Mononuclear cell (primary cell): Measurements from ENCODE around the genes RBMY1F and DAZ3.

- RRBS = no CpG with 5 or more reads among the region's 4 CpGs
Measured at GRCh38 chrY:4036167-4036617, 457.3 kb downstream of the TGIF2LY start.

DNA sequence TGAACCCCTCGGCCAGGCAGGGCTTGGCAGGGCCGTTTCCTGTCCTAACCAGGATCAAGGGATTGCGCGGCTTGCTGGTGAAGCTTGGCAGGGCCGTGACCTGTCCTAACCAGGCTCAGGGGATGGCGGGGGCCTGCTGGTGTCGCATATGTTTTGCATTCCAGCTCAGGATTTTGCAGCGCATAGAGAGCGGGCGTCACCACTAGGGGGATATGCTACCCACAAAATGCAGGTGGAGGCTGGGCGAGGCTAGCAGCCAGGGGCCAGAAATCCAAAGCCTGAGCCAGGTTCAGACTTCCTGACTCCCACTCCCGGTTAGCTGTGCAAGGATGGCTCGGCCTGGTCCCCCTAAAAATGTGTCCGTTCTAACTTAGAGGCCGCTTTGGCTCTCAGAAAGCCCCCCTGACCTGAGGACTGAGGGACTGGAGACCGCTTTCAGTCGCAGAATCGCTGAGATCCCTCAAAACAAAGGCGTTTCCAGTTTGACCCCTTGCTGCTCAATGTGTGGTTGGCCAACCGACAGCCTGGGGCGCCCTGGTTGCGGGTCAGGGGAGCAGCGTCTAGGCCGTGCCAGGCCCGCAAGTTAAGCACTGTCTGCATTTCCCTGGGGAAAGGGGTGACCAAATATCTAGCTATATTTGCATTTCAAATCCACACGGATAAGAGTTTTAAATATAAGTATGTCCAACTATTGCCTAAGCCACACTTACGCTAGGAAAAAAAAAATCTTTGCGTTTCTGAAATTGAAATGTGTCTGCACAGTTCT lies 361.1 kb upstream of the AMELY start:
- RRBS = no CpG with 5 or more reads among the region's 28 CpGs

DNA sequence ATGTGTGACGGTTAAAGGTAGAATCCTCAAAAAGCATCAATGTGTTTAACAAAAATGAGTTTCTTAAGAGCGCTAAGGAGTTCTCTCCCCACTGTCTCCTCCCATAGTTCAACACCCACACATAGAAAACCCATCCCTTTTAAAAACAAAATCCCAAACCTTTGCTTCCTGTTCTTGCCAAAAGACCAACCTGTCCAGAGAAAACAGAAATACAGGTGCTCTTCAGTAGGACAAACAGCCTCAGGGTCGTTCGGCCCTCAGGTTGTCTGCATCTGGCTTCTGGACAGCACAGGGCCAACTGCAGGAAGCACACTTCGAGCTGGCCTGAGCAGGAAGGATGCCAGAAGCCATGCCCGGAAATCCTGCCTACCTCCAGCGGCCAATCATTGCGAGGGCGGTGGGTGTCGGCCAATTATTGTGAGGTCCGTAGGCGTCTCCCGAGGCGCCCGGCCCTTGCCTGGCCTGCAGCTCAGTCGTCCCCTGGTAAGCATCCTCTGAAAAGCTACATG lies 507.3 kb downstream of the TSPY10 start:
- RRBS = 94% methylated on average over 5 of the region's 16 CpGs

DNA sequence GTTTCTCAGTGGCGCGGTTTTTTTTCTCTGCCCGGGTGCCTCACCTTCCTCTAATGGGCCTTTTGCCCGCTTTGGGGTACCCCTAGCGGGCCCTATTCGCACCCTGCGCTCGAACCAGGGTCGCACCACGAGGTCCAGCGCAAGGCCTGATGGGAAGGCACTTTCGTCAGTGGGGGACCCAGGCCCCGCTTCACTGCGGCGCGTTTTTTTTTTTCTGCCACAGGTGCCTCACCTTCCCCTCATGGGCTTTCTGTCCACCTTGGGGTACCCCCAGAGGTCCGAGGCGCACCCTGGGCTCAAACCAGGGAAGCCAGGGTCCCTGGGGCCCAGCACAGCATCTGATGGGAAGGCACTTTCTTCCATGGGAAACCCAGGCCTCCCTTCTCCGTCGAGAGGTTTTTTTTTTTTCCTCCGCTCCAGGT lies 1571.1 kb downstream of the TSPY10 start:
- RRBS = no CpG with 5 or more reads among the region's 21 CpGs

GRCh38 chrY:19015886-19016461 lies 242.4 kb upstream of the HSFY2 start:
- RRBS = no CpG with 5 or more reads among the region's 1 CpG

- RRBS = no CpG with 5 or more reads among the region's 6 CpGs
Measured at GRCh38 chrY:19055737-19056456, 282.4 kb upstream of the HSFY2 start.

GRCh38 chrY:19067745-19068565 lies 294.4 kb upstream of the HSFY2 start:
- RRBS = no CpG with 5 or more reads among the region's 3 CpGs

DNA sequence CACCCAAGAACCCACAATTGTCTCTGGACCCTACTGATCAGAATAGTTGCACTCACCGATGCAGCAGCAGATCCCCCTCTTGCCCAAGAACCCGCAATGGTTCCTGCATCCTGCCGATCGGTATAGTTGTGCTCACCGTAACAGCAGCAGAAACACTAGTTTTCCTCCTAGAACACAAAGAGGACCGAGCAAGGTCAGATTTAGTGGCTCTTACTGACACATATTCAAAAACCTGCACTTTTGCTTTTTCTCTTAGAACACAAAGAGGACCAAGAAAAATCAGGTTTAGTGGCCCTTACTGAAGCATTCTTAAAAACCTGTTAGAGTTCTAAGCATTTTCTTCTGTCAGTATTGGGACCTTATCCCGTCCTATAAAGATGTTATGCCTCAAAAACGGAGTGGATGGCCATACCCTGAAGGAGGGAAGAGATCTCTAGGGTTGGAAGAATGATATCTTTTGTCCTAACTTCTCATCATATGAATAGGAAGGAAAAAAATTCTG lies 334.1 kb upstream of the HSFY2 start:
- RRBS = no CpG with 5 or more reads among the region's 8 CpGs

DNA sequence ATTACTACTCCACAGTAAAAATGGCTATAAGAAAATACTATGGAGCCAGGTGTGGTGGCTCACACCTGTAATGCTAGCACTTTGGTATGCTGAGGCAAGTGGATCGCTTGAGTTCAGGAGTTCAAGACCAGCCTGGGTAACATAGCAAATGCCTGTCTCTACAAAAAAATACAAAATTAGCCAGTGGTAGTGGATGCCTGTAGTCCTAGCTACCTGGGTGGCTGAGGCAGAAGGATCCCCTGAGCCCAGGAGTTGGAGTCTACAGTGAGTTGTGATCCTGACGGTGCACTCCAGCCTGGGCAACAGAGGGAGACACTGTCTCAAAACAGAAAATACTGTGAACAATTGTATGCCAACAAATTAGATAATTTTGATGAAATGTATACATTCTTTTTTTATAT lies 136.6 kb downstream of the KDM5D start:
- RRBS = no CpG with 5 or more reads among the region's 2 CpGs

- RRBS = no CpG with 5 or more reads among the region's 5 CpGs
Measured at GRCh38 chrY:20576493-20576925, 933 bp downstream of the EIF1AY start.

DNA sequence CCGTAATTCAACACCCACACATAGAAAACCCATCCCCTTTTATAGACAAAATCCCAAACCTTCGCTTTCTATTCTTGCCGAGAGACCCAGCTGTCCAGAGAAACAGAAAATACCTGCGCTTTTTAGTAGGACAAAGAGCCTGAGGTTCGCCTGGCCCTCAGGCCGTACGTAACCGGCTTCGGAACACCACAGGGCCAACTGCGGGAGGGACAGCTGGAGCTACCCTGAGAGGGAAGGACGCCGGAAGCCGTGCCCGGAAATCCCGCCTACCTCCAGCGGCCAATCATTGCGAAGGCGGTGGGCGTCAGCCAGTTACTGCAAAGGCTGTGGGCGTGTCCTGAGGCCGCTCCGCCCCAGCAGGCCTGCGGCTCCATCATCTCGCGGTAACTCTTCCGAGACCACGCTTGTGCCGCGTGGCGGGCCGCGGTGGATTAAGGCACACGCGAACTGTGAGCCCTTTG lies at the start of gene RBMY1F:
RBMY1F (minus strand) TSS at position 202 of the 461 bp plus-strand sequence.
- RRBS = no CpG with 5 or more reads among the region's 34 CpGs

GRCh38 chrY:24813322-24813565 lies at the start of gene DAZ3:
Gene DAZ3 (minus strand): TSS chrY:24813393.
- RRBS = no CpG with 5 or more reads among the region's 20 CpGs